ENCODE results near the gene LAPTM5.

DNA sequence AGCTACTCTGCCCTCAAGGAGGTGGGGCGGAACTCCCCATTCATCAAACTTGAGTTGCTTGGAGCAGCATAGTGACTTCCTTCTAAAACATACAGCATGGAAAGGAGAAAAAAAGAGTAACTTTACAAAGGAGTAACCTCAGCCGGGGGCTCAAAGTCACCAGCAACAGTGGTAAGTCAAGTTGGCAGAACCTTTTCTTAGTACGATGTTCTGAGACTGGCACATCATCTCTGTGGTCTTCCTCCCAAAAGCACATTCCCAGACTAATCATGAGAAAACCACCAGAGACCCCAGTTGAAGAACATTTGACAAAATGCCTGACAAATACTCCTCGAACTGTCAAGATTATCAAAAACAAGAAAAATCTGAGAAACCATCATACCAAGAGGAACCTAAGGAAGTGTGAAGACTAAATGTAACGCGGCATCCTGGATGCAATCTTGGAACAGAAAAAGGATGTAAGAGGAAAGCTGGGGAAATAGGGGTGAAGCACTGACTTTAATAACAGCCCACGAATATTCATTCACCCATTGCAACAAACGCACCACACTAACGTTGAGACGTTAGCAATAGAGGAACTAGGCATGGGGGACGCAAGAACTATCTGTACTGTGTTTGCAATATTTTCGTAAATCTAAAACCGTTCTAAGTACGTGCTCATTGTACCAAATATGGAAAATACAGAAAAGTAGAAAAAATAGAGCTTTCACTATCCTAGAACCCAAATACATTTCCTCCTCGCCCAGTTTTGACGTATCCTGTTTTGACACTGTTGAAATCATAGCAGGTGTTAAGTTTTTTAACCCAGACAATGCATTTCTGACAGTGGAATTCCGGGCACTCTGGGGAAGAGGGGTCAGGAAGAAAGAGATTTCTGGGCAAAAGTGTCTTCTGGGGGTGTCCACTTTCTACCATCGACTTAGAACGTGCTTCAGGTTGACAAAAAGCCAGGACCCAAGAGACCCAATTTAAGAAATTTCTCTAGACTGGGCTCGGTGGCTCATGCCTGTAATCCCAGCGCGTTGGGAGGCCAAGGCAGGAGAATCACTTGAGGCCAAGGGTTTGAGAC, 4.0 kb downstream of the LAPTM5 start:
- PRO-cap, result unidirectional peak, minus-strand start at position 454 of the sequence; bidirectional peak, plus-strand start at position 811 of the sequence, minus-strand start at position 608 of the sequence
- RAMPAGE, long total RNA, 4 experiments, result no peak in any of the 4 experiments

GRCh38 chr1:30757542-30758126, at the start of gene LAPTM5:
LAPTM5 (minus strand) TSS chr1:30757774.
- PRO-cap, result bidirectional peak, plus-strand start at chr1:30757960, minus-strand start at chr1:30757774
- RAMPAGE, long total RNA, 4 experiments, result start-site peak on the minus strand in 4 of 4 experiments, at chr1:30757763-30757826 at its widest, 93 to 260 reads per replicate

GRCh38 chr1:30765610-30766301, 8.2 kb upstream of the LAPTM5 start:
- PRO-cap, result no peak
- RAMPAGE, long total RNA, 4 experiments, result no peak in any of the 4 experiments

- PRO-cap, result no peak
- RAMPAGE, long total RNA, 4 experiments, result no peak in any of the 4 experiments
These were observed 72.9 kb upstream of the LAPTM5 start for GRCh38 chr1:30830445-30830807.

- PRO-cap, result no peak
- RAMPAGE, long total RNA, 4 experiments, result no peak in any of the 4 experiments
These were observed 24.2 kb upstream of the SDC3 start for GRCh38 chr1:30932785-30933207.

GRCh38 chr1:31001278-31001980, 64.1 kb downstream of the PUM1 start:
- PRO-cap, result no peak
- RAMPAGE, long total RNA, 4 experiments, result no peak in any of the 4 experiments

GRCh38 chr1:31010188-31010567, 55.3 kb downstream of the PUM1 start:
- PRO-cap, result no peak
- RAMPAGE, long total RNA, 4 experiments, result no peak in any of the 4 experiments

GRCh38 chr1:31031688-31032051, 33.8 kb downstream of the PUM1 start:
- PRO-cap, result no peak
- RAMPAGE, long total RNA, 4 experiments, result no peak in any of the 4 experiments

GRCh38 chr1:31066052-31066388, 503 bp upstream of the PUM1 start:
- PRO-cap, result no peak
- RAMPAGE, long total RNA, 4 experiments, result no peak in any of the 4 experiments

- PRO-cap, result no peak
- RAMPAGE, long total RNA, 4 experiments, result no peak in any of the 4 experiments
These were observed 4.1 kb downstream of the FABP3 start for GRCh38 chr1:31368395-31369598.

- PRO-cap, result no peak
- RAMPAGE, long total RNA, 4 experiments, result no peak in any of the 4 experiments
These were observed 1.1 kb downstream of the FABP3 start for GRCh38 chr1:31371432-31372424.

GRCh38 chr1:31409369-31409846, 3.6 kb upstream of the SERINC2 start:
- PRO-cap, result no peak
- RAMPAGE, long total RNA, 4 experiments, result no peak in any of the 4 experiments

DNA sequence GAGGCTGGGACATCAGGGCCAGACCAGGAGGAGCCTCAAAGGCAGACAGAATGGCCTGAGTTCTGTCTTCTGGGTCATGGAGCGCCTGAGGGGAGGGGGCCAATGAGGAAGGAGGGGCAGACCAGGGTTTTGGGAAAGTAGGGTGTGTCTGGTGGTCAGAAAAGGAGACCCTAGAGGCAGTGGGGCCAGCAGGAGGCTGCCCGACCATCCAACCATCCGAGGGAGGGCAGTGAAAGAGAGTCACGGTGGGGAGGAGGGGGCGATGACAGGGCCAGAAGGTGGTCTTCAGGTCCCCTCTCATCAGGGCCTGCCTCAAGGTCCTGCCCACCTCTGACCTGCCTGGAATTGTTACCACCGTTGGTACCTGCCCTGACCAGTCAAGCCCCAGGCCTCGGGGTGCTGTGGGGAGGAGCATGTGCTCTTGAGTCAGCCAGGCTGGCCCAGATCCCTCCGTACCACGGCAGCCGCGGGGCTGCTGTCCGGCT, 21.8 kb downstream of the SERINC2 start:
- PRO-cap, result no peak
- RAMPAGE, long total RNA, 4 experiments, result no peak in any of the 4 experiments

DNA sequence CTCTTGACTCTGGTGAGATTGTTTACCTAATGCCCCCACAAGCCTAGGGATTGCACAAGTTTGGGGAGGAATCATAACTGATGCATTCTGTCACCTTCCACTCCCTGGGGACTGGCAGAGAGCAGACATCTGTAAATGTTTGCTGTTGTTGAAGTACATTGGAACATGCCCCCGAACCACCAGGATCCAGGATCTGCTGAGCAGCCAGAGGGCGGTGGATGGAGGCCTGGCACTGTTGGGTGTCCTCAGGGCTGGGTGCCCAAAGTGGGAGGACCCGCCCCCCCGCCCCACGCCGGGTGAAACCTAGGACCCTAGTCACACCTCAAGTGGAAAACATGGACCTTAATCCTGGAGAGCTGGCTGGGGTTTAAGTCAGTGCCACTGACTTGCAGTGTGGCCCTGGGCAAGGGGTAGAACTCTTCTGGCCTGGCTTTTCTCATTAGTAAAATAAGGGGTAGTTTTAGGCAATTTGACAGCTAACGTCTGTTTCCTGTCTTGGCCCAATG, 32.2 kb downstream of the SERINC2 start:
- PRO-cap, result no peak
- RAMPAGE, long total RNA, 4 experiments, result no peak in any of the 4 experiments

DNA sequence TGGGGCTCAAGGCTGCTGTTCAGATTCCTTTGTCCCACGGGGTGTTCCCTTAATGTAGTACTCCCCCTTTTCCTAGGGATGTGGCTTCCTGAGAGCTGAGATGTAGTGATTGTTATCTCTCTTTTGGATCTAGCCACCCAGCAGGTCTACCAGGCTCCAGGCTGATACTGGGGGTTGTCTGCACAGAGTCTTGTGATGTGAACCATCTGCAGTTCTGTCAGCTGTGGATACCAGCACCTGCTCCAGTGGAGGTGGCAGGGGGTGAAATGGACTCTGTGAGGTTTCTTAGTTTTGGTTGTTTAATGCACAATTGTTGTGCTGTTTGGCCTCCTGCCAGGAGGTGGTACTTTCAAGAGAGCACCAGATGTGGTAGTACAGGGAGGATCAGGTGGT, 63.9 kb downstream of the SERINC2 start:
- PRO-cap, result no peak
- RAMPAGE, long total RNA, 4 experiments, result no peak in any of the 4 experiments

DNA sequence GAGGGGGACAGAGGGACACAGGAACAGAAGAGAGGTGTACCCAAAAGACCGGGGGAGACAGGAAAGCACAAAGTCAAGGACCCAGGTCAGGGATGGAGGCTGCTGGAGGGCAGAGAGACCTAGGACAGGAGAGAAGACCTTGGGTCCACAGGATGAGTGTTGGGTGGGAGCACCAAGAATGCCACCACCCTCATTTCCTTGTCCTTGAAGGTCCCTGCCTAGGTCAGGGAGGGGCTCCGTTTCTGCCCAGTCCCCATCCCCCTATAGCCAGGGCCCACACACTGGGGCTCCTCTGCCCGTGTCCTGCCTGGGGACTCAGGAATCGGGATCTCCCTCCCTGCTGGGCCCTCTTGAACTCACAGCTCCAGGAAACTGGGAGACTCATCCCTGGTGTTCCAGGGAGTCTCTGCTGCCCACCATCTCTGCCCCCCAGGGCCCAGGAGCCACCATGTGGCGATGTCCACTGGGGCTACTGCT, 424 bp downstream of the TINAGL1 start:
- PRO-cap, result bidirectional peak, plus-strand start at position 249 of the sequence, minus-strand start at position 180 of the sequence
- RAMPAGE, long total RNA, 4 experiments, result no peak in any of the 4 experiments

DNA sequence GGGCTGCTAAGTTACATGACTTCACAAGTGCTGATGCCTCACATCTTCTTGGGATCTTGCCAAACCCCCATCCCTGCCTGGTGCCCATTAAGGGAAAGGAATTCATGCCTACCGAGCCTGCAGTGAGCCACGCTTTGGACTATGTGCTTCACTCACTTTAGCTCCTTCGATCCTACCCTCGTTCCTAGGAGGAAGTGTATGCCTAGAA, 15.4 kb downstream of the TINAGL1 start:
- PRO-cap, result no peak
- RAMPAGE, long total RNA, 4 experiments, result no peak in any of the 4 experiments

GRCh38 chr1:31606060-31606440, 11.4 kb upstream of the HCRTR1 start:
- PRO-cap, result no peak
- RAMPAGE, long total RNA, 4 experiments, result no peak in any of the 4 experiments

DNA sequence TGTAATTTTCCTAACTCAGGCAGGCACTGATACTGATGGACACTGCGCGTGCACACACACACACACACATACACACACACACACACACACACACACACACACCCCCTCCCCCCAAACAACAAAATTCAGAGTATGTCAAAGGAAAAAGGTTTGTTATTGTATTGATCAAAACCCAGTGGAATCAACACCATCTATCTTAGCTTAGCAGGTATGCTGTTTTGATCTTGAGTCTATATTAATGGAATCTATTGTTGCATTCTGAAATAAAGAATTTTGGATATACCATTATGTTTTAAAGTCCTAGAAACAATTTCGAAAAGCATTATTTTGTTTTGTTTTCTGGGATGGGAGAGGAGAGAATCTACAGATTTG, 31.5 kb downstream of the PTP4A2 start:
- PRO-cap, result no peak
- RAMPAGE, long total RNA, 4 experiments, result start-site peak on the minus strand in 1 of 4 experiments, centred at position 78 of the sequence, 28 reads per replicate

DNA sequence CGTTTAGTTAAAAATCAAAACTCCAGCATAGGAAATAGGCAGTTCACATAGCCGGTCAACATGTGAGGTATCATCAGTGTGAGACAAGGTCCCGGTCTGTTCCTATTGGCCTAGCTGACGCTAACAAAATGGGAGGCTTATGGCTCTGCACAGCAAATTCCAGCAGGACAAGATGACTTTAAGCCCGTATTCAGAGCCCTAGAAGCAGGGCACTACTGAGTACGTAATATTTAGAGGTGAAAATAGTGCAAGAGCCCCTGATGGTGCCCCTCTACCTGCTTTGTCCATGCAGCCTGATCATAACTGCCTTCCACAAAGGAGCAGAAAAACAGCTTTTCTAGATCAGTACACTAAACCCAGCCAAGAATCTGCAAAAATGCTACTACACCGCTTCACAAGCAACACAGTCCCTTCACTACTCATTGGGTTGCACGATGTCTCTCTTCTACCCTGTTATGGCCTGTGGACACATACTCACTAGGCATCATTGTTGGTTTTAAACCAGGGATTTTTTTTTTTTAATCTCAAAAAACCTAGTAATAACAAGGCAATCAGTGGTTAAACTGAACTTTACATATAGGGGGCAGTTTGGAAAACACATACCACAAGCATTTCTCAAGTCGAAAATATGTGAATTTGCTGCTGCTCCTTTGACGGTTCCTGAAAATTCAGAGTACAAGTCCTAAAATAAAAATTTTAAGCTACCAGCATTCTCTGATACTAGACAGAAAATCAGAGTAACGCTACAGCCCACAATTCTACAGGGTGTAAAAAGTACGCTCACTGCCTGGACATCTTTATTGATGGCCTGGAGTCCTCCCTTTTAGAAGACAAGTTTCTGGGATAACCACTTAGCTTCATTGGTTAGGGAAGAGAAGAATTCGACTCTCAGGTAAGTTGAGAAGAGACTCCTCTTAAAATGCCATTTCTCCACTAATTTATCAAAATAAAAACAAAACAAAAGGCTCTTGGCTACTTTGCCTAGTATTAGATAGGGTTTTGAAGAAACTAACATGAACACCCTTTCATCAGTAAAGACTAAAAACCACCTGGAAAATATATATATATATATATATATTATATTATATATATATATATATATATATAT, 30.8 kb downstream of the PTP4A2 start:
- PRO-cap, result no peak
- RAMPAGE, long total RNA, 4 experiments, result start-site peak on the minus strand in 1 of 4 experiments, centred at positions 265 to 424 of the sequence, 18 to 22 reads per replicate

Measured in esophagus muscularis mucosa (tissue), 4 donors.